Mesenteric fat pad (tissue), 1 donor: Measurements from ENCODE around the genes MMP27, GRIA4 and FDX1.

GRCh38 chr11:102381064-102381447, 34.0 kb downstream of the BIRC2 start:
- PRO-cap = no peak

GRCh38 chr11:102415114-102415903, 37.3 kb downstream of the TMEM123 start:
- PRO-cap = no peak

DNA sequence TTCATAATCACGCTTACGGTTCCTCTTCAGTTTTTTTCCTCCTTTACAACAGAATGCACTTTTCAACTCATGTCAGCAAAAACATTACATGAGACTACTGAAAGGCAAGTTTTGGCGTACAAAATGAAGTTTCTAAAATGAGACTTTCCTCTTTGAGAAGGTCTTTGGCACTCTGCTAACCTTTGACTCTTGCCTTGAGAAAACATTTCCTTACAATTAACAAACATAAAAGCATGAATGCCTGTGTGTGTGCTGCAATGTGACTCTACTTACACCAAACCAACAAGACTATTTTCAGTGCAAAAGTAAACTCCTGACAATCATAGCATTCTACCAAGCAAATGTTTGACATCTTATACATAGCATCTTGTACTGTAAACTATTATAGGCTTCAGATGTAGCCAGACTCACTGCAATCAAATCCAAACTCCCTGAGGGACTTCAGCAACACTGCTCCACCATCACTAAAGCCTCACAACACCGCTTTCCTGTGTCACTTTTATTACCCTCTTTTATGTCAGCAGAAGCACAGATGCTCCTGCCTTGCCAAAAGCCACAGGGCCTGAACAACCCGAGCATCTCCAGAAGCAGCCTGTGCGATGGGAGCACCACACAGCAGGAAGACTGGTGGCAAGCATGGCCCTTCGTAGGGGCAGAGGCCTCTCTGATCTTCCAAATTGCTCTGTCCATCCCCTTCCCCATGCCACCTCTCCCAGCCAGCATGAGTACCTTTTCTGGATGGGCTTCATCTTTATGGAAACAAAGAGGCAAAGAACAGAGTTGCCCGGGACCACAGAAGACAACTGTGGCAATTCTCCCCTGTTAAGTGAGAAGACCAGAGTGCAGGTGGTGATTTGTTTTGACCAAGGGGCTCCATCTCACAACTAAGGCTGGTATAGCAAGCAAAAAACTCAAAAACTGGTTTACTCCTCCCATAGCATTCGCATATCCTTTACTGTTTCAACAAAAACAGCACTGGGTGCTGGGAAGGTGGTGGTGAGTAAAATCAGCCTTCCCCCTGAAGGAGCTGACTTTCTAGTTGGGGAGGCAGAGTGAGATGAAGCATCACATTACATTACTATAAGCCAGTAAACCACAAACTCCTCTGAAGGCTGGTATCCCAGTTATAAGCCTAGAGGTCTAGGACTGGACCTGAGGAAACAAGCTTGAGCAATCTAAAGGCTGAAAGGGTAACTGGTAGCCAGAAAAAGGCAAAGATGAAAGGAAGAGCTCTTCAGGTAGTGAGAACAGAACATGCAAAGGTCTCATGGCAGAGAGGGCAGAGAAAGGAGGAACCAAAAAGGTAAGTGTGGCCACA, 22.8 kb downstream of the TMEM123 start:
- PRO-cap = no peak

GRCh38 chr11:102705475-102705903, at the start of gene MMP27:
Gene MMP27, minus strand, starts transcription at chr11:102705769.
- PRO-cap = no peak

GRCh38 chr11:104829968-104830495, 138.3 kb downstream of the CASP4 start:
- PRO-cap = no peak

- PRO-cap = no peak
Observed at GRCh38 chr11:104876968-104877416, 91.4 kb downstream of the CASP4 start.

DNA sequence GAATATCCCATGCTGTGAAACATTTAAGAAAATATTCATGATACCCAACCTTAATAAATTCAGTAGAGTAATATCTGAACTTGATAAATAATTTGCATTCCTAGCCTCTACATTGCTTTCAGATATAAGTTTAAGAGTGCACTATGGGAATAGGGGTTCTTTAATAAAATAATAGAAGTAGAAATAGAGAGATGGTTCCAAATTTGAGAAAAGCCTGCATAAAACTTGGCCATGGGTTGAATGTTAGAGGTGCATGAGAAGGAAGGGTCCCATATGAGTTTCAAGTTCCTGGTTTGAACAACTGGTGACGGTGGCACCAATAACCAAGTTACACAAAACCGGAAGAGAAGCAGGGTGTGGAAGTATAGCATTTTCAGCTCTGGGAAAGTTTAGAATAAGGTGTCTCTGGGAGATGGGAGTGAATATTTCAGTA, 2.5 kb downstream of the CASP1 start:
- PRO-cap = no peak

GRCh38 chr11:105044091-105044381, 1.1 kb downstream of the CARD16 start:
- PRO-cap = no peak

DNA sequence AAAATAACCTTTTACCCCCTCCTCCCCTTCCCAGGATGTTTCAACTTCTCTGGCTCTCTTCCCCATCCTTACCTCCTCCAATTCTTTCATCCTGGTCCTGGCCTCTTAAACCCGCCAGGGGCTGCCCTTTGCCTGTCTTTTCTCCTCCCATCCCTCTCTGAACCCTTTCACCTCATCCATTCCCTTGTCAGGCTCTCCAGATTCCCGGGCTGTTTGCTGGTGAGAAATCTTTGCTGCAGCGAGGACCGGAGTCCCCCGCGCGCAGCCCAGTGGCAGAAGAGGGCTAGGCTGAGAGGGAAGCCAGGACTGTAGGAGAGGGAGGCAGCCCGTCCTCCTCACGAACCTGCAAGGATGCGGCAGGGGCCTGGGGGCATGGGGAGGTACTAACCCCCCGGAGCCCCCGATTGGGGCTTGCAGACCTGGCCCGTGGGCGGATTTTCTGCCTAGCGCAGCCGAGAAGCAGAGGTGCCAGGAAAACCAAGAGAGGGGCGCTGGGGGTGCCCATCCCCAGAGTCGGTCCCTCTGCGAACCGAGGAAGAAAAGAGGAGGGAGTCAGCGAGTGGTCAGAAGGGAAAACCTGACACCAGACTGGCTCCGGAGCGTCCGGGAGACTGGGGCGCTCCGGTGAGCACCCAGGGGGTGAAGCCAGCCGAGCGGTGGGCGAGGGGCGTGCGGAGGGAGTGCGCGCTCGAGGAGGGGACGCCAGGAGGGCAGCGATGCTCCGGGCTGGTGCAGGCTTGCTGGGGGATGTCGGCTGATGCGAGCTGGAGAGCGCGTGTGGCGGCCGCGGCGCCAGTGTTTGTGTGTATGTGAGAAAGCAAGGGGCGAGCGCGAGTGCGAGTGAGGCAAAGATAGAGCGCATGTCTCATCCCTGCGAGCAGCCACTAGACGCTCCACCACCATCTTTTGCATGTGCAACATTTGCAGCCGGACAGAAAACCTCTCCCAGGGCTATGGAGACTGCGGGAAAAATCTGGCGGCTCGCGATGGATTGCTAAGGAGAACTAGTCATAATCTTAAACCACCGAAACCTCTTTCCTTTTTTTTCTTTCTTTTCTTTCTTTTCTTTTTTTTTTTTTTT, at the start of gene GRIA4:
Gene GRIA4 (plus strand): TSS at position 269 of the 1,081 bp plus-strand sequence.
- PRO-cap = no peak

GRCh38 chr11:105960953-105961336, 61.1 kb downstream of the MSANTD4 start:
- PRO-cap = no peak

DNA sequence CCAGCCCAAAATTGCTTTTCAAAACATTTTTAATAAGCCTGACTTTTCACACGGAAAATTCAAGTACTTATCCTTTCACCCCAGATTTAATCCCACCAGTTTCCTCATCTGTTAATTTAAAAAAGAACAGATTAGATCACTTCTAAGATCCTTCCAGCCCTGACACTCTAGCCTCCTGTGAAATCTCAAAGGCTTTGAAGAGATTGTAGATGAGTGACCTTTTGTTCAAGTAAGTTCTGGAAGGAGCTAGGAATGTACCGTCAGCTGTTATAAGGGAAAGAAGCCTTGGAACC, 35.6 kb upstream of the SLN start:
- PRO-cap = no peak

- PRO-cap = no peak
Observed at GRCh38 chr11:108223885-108224351, 1.1 kb downstream of the ATM start.

- PRO-cap = no peak
Observed at GRCh38 chr11:108836173-108836432, 171.2 kb downstream of the DDX10 start.

DNA sequence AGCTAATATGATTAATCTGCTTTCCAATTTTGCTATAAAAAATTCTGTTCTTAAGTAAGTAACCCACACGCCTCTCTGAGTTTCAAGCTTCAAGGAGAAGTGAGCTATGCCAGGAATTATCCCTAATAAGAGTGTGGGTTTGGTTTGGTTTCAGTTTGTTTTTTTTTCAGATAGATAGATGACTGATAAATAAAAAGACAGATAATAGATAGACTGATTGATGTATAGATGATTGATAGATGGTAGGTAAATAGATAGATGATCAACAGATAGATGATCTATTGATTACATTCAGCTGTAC, 29.6 kb upstream of the ZC3H12C start:
- PRO-cap = no peak

GRCh38 chr11:110094089-110094411, 858 bp downstream of the ZC3H12C start:
- PRO-cap = no peak

GRCh38 chr11:110429228-110429615, 526 bp upstream of the FDX1 start:
- PRO-cap = no peak

DNA sequence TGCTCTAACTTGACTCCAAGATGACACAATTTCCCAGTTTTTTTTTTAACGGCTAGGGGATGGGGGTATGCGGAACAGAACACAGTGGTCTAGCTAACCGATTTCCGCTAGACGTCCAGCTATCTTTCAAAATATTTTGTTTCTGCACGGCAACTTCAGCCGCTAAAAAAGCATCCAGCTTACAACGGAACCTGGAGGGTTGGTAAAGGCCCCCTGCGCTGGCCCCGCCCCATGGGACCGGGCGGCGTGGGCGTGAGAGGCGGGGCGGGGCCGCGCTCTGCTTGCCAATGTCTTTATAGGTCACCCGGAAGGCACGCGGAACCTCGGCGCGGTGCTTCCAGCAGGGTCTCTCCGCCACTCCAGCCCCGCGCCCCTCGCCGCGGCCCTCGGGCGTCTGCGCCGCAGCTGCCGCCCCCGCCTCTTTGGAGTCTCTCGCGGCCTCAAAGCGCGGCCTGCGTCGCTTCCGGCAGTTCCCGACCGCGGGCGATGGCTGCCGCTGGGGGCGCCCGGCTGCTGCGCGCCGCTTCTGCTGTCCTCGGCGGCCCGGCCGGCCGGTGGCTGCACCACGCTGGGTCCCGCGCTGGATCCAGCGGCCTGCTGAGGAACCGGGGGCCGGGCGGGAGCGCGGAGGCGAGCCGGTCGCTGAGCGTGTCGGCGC, at the start of gene FDX1:
Gene FDX1 (plus strand): TSS at position 314 of the 658 bp plus-strand sequence.
- PRO-cap = unidirectional peak, plus-strand start at position 314 of the sequence

- PRO-cap = no peak
Observed at GRCh38 chr11:110431004-110431218, 1.2 kb downstream of the FDX1 start.

DNA sequence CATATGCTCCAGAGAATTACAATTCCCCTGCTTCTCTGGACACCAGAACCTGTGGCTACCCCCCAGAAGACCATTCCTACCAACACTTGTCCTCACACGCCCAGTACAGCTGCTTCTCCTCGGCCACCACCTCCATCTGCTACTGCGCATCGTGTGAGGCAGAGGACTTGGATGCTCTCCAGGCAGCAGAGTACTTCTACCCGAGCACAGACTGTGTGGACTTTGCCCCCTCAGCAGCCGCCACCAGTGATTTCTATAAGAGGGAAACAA, 9.7 kb downstream of the POU2AF3 start:
- PRO-cap = no peak

- PRO-cap = no peak
Observed at GRCh38 chr11:111378150-111379078, 661 bp downstream of the POU2AF1 start.